Right atrium auricular region (tissue), 2 donors: Measurements from ENCODE around the genes LPCAT2 and NUDT21.

GRCh38 chr16:54290681-54290912 is 4.0 kb upstream of the IRX3 start:
- PRO-cap = no peak
- RAMPAGE, long total RNA, 2 experiments = no peak in any of the 2 experiments

DNA sequence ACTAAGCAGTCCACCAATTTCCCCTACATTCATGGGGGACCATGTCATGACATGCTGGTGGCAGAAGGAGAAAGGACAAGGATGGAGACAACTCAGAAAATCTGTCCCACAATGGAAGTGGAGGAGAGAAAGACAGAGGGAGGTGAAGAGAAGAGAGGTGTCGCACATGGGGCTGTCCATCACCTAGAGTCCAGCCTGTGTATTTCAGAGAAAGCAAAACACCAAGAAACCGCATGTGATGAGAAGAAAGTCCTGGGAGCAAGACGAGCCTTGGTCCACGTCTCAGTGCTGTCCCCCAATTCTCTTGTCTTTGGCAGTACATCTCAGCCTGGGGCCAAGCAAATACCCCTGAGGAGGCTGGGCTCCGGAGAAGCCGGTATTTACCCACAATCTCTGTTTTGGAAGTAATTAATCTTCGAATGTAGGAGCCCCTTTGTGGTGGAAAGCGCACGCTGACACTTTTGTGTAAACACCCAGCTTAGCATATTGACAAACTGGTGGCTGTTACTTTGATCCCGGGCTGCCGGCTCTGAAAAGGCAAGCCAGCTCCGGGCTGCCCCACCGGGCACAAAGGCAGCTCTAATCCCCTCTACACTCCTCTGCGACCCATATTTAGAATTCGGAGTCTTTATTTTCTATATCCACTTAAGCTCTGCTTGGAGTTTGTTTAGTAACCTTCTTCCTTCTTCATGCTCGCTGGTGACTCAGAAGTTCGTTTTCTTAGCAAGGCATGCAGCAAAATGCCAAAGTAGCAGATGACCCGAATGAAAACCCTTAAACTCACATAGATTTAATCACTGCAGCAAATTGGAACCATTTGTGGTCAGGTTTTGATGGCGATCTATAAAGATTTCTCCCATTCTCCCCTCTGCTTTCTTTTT is 143.8 kb upstream of the IRX3 start:
- PRO-cap = no peak
- RAMPAGE, long total RNA, 2 experiments = no peak in any of the 2 experiments

GRCh38 chr16:54432254-54432937 is 145.8 kb upstream of the IRX3 start:
- PRO-cap = no peak
- RAMPAGE, long total RNA, 2 experiments = no peak in any of the 2 experiments

DNA sequence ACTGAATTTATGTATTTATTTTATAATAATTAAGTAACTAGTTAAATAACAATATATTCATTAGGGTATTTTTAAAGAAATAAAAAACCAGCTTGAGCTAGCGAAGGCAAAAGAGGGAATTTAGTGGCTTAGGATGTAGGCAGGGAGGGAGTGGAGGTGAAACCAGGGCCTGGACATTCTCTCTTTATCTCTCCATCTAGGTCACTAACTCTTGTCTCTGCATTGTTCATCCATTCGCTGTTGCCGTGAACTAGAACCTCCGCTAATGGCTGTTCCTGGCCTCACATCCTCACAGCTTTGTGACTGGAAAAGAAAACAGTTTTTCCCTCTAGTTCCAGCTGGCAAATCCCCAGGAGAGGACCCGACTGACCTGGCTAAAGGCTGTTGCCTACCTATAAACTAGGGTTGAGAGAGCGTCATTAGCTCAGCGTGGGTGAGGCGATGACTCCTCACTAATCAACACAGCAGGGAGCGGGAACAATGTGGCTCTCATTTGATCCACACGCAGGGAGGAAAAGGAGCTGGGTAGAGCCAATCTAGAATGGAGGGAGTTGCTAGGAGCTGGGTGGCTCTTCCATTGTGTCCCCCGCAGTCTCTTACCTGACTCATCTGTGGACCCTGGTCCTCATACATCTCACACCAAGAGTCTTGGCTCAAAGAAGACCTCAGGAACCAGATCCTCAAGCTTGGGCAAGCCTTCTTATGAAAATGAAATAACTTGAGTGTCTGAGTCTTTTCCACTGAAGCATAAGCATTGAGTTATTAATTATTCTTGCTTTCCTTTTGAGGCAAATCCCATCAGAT is 282.1 kb upstream of the IRX5 start:
- PRO-cap = no peak
- RAMPAGE, long total RNA, 2 experiments = no peak in any of the 2 experiments

DNA sequence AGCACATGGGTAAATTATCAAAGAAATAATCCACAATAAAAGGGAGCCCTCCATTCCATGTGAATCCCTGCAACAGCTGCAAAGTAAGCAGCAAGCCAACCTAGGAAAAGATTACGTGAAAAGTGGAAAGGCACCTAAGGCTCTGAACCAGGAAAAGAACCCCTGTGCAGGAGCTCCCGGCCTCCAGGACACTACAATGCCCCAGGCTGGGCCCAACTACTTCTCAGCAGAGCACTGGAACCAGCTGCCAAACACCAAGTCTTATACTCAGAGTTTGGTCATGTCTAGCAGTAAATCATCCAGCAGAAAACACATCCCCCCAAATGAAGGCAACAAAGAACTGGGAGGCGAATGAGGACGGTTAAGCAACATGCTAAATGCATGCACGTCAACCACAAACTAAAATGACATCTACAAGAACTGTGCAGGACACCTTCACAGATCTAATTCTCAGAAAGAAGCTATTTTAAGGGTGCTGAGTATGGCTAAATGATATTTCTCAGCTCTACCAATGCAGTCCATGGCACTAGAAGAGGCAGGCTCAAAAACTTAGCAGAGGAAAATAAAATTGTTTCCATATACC is 7.7 kb upstream of the IRX5 start:
- PRO-cap = no peak
- RAMPAGE, long total RNA, 2 experiments = no peak in any of the 2 experiments

DNA sequence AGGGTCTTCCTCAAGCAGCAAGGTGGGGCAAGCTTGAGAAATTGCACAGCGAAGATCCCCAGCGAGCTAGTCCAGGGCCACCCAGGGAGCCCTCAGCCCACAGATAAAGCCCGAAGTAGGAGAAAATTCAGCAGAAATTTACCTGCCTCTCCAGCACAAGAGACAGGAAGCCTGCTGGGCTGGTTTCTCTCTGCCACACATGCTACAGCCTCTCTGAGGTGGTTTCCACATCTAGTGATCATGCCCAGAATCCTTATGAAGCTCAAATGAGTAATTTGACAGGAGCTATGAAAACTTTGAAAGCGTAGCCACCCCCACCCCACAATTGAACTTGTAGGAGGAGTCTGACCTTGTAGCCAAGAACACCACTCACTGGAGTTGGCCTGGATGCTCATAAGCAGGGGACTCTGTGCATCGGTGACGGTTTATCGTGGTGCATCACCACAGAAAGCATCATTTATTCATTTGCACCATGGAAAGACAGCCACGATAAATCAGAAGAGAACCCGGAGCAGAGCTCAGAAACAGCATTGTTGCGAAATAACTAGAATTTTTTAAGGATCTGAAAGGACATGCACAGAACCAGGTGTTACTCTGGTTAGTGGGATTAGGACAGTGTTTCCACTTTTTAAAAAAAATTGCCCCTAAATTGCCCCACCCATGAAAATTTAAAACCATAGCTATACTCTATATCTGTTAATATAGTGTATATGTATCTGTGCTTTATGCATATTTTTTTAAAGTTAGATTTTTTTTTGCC is 44.5 kb upstream of the IRX6 start:
- PRO-cap = no peak
- RAMPAGE, long total RNA, 2 experiments = no peak in any of the 2 experiments

- PRO-cap = no peak
- RAMPAGE, long total RNA, 2 experiments = no peak in any of the 2 experiments
Observed at GRCh38 chr16:55391548-55391984, 67.6 kb downstream of the IRX6 start.

DNA sequence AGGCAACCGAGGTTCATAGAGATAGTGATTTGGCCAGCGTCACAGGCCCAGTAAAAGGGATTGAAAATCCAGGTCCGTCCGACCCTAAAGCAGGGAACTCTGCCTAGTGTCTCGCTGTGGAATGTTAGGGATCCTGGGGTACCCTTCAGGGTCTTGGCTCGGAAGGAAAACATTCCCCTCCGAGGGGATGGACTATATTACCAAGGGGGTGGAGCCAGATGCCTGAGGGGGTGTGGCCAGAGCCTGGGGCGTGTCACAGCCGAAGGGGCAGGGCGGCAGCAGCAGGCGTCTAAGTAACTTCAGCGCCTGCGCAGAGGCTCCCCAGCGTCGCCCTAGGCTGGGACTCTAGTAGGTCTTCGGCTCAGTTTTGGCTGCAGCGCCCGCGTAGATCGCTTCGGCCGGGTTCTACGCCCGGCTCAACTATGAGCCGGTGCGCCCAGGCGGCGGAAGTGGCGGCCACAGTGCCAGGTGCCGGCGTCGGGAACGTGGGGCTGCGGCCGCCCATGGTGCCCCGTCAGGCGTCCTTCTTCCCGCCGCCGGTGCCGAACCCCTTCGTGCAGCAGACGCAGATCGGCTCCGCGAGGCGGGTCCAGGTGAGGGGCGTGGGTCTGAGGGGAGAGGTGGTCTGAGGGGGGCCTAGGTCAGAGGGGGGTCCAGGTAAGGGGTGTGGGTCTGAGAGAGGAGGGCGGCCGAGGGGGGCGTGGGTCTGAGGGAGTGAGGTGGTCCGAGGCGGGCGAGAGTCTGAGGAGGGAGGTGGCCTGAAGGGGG is at the start of gene LPCAT2:
TSS of gene LPCAT2 (plus strand) at position 313 of the 768 bp plus-strand sequence.
- PRO-cap = unidirectional peak, plus-strand start at position 262 of the sequence; unidirectional peak, plus-strand start at position 296 of the sequence; unidirectional peak, plus-strand start at position 324 of the sequence; bidirectional peak, plus-strand start outside the sequence, minus-strand start at position 743 of the sequence
- RAMPAGE, long total RNA, 2 experiments = start-site peak on the plus strand in 2 of 2 experiments, centred at positions 325 to 332 of the sequence, 58 to 212 reads per replicate

GRCh38 chr16:55509528-55510090 is 737 bp downstream of the LPCAT2 start:
- PRO-cap = bidirectional peak, plus-strand start at chr16:55509663, minus-strand start at chr16:55509502
- RAMPAGE, long total RNA, 2 experiments = no peak in any of the 2 experiments

- PRO-cap = bidirectional peak, plus-strand start at chr16:56102383, minus-strand start at chr16:56102214
- RAMPAGE, long total RNA, 2 experiments = no peak in any of the 2 experiments
Observed at GRCh38 chr16:56102038-56102519, 89.2 kb upstream of the GNAO1 start.

- PRO-cap = no peak
- RAMPAGE, long total RNA, 2 experiments = no peak in any of the 2 experiments
Observed at GRCh38 chr16:56263592-56264086, 72.3 kb downstream of the GNAO1 start.

DNA sequence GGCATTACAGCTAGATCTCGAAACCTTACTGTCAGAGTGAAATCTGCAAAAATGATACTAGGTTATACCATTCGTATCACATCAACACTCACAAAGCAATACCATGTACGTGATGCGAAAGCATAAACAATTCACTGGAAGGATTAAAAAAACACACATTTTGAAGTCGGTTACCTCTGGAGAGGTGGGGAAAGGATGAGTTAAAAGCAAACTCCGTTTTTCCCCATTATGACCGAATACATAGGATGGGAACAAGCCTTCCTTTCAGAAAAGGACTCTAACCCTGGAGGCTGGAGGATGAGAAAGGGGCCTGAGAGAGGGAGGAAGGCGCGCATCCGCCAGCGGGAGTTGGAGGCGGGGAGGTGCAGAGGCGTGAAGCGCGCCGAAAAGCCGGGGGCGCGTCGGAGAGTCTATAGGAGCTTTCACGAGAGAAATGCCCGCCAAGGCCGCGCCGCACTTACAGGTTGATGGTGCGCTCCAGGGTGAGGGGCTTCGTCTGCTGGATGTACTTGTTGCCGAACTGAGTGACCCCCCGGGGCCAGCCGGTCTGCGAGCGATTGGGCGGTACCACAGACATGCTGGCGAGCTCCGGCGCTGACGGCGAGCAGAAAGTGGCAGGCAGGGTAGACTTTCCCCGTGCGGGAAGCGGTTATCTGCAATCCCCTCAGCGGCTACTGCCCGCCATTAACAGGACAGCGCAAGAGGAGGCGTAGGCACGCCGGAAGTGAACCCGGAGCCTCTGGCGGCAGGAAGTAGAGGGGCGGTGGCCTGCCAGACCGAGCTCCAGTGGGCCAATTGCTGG is at the start of gene NUDT21:
TSS of gene NUDT21 (minus strand) at position 707 of the 802 bp plus-strand sequence.
- PRO-cap = bidirectional peak, plus-strand start outside the sequence, minus-strand start at position 726 of the sequence
- RAMPAGE, long total RNA, 2 experiments = start-site peak on the minus strand in 2 of 2 experiments, centred at positions 699 to 702 of the sequence, 1,256 to 1,635 reads per replicate

- PRO-cap = no peak
- RAMPAGE, long total RNA, 2 experiments = no peak in any of the 2 experiments
Observed at GRCh38 chr16:56576775-56577590, 12.1 kb downstream of the MT4 start.

- PRO-cap = bidirectional peak, plus-strand start at chr16:56611711, minus-strand start at chr16:56611605; bidirectional peak, plus-strand start at chr16:56611898, minus-strand start at chr16:56611782
- RAMPAGE, long total RNA, 2 experiments = no peak in any of the 2 experiments
Observed at GRCh38 chr16:56611321-56612114, 3.1 kb downstream of the MT2A start.

- PRO-cap = no peak
- RAMPAGE, long total RNA, 2 experiments = no peak in any of the 2 experiments
Observed at GRCh38 chr16:56647433-56648435, 4.0 kb upstream of the MT1B start.

DNA sequence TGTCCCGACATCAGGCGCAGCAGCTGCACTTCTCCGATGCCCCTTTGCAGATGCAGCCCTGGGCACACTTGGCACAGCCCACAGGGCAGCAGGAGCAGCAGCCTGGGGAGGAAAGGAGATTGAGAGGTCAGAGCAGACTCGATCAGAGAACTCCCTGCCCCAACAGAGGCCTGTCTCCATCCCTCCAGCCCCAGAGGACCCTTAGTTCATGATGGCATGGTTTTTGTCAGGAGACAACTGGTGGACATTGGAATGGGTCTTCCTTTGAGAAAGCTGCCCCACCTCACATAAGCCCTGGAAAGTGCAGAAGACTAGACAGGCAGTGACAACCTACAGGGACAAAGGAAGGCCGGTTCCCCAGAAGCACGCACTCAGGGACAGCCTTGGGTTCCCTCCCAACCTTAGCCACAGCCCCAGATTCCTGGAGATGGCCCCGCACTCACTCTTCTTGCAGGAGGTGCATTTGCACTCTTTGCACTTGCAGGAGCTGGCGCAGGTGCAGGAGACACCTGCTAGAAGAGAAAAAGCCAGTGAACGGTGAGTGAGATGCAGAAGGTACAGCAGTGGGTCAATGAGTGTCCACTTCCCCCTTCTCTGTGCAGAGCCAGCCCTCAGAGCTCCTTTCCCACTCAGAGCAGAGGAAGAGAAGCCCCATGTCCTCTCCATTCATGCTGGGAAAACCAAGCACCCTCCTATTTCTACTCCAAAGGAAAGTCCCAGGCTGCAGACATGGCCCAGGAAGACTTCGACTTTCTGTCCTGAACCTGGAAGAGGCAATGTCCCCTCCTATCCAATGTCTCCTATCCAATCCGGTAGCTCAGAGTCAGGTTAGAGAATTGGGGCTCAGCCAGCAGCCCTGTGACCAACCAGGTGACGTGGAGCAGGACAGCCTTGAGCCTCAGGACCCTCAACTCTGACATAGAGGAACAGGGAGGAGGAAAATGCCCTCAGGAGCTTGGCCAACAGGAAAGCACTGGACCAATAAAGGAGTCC is 700 bp downstream of the MT1G start:
- PRO-cap = no peak
- RAMPAGE, long total RNA, 2 experiments = no peak in any of the 2 experiments

GRCh38 chr16:56691944-56692509 is 9.8 kb downstream of the MT1X start:
- PRO-cap = no peak
- RAMPAGE, long total RNA, 2 experiments = no peak in any of the 2 experiments

DNA sequence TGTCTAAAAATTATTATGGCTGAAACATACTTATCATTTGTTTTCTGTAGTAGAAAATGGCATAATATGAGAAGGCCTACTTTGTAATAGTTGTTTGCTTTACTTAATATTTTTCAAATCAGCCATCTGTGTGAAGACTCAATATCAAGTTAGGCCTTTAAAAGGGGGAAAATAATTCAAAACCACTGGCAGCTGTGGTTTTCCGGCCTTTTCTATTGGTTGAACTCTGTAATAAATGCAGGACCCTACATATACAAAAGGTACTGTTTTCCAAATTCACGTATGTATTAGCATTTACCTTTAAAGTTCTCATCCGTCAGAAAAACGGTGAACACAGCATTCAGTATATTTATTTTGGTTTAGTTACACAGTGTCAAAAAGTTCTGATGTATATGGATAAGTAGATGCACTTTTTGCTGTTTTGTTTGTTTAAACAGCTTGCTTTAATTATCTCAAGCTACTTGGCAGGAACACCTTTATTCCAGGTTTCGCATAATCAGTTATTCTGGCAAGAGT is 1.8 kb downstream of the HERPUD1 start:
- PRO-cap = no peak
- RAMPAGE, long total RNA, 2 experiments = no peak in any of the 2 experiments

GRCh38 chr16:56936472-56936883 is 4.5 kb downstream of the HERPUD1 start:
- PRO-cap = no peak
- RAMPAGE, long total RNA, 2 experiments = no peak in any of the 2 experiments

DNA sequence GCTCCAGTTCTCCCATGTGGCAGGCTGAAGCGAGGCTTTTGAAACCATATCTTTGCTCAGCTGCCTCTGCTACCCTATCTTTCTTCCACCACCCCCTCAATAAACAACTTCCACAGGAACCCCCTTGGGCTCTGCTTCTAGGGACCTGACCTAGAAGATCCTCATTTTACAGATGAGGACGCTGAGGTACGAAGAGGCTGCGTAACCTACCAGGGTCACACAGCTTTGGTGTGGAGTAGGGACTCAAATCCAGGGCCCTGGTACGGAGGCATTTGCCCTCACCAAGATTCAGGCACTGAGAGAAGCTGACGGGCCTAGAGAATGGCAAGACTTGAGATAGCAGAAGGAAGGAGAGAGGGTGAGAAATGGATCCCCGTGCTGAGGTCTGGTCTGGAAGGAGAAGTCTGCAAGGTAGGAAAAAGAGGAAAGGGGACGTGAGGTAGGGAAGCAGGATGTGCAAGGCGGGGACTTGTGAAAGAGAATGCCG is 14.4 kb downstream of the NLRC5 start:
- PRO-cap = no peak
- RAMPAGE, long total RNA, 2 experiments = no peak in any of the 2 experiments